A375 (cell line): Measurements from ENCODE around the genes AK2 and ZNF362.

GRCh38 chr1:33017438-33017975 is 19.2 kb downstream of the AK2 start:
- RAMPAGE, long total RNA = no peak

DNA sequence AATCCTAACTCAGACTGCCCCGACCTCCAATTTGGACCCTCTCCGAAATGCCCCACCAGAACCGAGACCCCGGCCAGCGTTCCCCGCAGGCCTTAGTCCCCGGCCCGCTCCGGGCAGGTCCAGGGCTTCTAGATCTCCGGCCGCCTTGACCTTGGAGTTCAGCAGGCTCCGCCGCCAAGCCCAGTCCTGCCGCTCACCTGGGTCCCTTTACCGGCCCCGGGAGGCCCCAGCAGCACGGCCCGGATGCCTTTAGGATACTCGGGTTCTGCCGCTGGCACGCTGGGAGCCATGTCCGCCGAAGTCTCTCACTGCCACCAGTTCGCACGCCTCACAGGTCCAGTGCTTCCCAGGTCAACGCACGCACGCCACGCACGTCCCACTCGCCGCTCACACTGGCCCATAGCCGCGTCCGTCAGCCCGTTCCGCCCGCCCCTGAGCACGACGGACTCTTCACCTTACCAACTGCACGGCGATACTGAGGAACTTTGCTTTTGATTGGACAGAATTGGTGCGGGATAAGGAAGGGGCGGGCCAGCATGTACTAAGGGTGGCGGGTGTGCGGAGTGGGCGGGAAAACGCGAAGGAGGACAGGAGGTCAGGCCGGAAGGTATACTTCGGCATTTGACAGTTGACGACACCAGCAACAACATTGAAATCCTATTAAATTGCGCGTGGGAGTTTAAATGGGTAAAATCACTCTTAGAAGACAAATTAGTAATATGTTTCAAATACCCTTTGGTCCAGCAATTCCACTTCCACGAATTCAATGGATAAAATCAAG is at the start of gene AK2:
AK2 (minus strand) TSS at position 345 of the 781 bp plus-strand sequence.
- RAMPAGE, long total RNA = start-site peak on the minus strand centred at position 311 of the sequence, 17 bp wide, 578 and 215 reads in 2 replicates

- RAMPAGE, long total RNA = no peak
These were observed 8.6 kb upstream of the AK2 start for GRCh38 chr1:33045273-33045703.

DNA sequence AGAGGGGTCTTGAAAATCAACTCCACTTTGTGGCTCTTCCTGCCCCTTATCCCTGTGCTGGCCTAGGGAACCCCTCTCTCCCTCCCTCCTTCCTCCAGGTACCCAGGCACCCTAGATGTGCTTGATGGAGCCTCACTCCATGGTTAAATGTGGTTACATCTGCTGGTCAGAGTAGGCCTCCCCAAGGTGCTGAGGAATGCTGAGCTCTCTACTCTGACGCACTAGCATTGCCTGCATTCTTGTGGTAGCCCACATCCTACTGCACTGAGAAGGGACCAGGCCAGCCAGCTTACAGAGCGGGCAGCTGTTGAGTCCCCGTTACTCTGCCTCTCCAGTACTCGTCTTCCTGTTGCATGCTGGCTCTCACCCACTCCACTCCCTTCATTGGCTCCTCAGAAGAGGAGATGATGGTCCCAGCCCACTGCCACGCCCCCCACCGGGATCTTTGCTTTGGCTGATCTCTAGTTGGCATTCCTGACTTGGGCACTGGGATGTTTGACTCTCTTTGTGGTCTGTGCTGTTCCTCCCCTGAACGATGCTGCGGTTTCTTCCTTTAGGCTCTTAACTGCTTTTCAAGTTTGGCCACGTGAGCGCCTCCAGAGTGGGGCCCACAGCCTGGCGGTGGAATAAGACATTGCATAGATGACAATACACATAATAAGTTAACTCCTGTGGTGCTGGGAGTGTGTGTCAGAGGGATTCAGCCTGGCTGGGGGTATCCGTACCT is 18.4 kb downstream of the AZIN2 start:
- RAMPAGE, long total RNA = no peak

GRCh38 chr1:33175743-33177187 is 5.6 kb downstream of the TRIM62 start:
- RAMPAGE, long total RNA = no peak

DNA sequence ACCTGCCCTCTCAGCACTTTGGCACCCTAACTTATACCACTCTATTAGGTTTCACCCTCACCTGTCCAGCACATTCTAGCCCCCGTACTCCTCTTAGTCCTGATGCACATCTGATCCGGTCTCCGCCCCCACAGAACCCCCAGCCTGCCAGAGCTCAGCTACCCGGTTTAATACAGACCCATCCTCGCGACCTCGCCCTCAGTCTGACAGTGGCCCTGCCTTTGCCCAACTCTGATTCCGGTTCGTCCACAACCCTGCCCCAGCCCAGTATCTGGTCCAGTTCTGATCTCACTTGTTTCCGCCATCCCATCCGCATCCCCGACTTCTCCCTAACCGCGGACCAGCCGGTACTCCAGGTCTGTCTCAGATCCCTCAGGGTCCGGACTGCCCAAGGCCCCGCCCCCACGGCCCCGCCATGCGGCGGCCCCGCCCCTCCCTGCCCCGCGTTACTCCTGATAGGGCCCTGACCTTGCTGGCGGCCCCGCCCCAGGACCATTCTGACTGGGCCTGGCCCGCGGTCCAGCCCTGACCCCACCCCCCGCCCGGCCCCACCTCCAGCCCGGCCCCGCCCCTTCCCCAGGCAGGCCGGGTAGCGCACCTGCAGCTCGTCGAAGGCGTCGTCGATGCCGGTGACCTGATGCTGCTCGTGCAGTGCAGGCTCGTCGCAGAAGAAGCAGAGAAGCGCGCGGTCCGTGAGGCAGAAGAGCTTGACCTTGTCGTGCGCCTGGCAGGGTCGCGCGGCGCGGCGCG is 1.2 kb downstream of the TRIM62 start:
- RAMPAGE, long total RNA = no peak

DNA sequence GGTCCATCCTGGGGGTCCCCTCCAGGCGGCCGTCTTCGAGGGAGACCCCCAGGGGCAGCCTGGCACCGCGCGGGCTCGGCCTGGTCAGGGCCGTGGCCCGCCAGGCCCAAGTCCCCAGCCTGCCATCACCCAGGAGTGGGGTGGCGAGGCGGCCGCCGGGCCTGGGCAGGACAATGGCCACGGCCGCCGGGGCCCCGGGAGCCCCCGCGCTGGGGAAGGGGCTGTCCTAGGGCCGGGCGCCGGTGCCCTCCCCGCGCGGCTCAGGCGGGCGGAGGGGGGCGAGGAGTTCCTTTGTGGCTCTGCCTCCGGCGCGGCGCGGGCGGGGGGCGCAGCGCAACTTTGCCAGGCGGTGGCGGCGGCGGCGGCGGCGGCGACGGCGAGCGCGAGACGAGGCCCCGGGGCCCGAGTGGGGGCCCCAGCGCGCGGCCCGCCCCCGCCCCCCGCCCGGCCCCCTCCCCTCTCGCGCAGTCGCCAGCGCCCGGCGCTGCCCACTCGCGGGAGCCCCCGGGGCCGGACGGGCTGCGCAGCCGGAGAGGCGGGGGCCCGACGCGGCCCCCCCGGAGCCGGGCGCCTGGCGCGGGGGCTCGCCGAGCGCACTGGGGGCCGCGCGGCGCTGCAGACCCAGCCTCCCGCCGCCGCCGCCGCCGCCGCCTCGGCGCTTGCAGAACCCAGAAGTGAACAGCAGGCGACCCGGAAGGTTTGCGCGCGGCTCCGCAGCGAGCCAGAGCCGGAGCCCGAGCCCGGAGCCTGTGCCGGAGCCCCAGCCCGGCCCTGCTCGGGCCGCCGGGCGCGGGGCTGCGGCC is at the start of gene ZNF362:
ZNF362 (plus strand) TSS at position 671 of the 803 bp plus-strand sequence.
- RAMPAGE, long total RNA = no peak

DNA sequence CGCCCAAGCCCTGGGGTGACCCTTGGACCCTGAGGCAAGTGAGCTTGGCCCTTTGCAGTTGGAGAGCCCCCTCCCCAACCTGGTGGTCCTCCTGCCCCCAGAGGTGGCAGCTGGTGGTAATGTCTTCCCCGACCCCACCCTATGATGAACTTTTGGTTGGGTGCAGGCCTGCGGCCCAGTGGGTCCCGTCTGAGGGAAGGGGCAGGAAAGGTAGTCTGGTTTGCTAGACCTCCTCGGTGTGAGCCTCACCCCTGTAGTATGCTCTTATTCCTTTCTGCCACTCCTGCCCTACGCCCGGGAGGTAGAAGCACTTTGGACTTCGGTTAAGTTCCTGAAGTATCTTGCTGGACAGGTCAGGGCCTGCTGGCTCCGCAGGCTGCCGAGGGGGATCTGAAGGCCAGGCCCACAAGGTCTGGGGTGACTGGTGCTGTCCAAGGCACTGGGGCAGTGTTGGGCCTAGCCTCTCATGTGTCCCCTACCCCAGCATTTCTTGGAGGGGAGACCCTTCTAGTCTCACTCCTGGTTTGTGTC is 1.6 kb downstream of the ZNF362 start:
- RAMPAGE, long total RNA = no peak

DNA sequence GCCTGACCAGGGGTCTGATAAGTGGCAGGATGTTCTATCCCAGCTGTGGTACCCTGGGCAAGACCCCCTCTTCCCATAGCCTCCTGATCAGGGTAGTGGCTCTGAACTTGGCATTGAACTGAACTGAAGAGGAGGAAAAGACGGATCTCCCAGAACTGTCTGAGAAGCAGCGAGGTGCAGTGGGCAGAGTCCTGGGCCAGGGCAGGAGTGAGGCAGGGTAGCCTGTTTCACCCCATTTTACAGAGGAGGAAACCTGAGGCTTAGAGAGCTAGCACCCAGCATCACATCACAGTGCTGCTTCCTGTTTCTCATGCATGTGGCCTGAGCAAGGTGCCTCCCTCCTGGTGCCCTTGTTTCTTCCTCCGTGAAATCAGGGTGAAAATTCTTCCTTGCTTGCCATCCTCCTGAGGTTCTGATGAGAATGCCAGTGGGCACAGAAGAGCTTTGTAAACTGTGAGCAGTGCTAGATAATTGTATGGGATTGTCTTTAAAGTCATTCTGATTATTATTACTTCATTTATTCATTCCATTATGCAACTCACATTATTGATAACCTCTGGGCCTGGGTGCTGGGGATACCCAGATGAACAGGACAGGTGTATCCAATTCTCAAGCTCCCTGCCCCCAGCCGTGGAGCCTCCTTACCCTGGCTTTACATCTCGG is 17.2 kb downstream of the ZNF362 start:
- RAMPAGE, long total RNA = no peak

- RAMPAGE, long total RNA = no peak
These were observed 20.2 kb upstream of the A3GALT2 start for GRCh38 chr1:33340922-33341664.

- RAMPAGE, long total RNA = no peak
These were observed 29.2 kb upstream of the A3GALT2 start for GRCh38 chr1:33349960-33350644.

DNA sequence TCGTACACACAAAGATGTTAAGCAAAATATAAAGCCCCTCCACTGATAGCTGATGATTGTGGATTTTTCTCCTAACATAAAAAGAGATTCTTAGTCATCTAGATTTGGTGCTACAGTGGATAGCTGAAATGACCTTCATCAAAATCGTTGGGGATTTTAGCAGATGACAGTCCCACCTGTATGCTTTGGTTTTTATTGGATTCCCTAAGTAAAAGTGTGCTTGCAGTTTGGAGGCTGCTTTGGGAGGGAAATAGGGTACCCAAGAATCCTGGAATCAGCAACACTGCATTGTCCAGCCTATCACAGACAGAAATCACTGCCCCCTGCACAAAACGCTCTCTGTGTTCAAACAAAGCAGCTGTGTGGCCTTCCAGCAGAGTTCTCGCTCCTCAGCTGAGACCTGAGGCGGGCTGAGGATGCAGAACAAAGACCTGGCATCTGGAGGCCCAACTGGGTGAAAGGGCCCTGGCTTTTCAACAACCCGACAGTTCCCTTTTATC is 42.4 kb upstream of the A3GALT2 start:
- RAMPAGE, long total RNA = no peak

GRCh38 chr1:33379661-33380439 is 51.0 kb downstream of the PHC2 start:
- RAMPAGE, long total RNA = no peak

- RAMPAGE, long total RNA = no peak
These were observed 48.3 kb downstream of the PHC2 start for GRCh38 chr1:33382406-33383152.

GRCh38 chr1:33461473-33461775 is 11.0 kb upstream of the ZSCAN20 start:
- RAMPAGE, long total RNA = no peak

DNA sequence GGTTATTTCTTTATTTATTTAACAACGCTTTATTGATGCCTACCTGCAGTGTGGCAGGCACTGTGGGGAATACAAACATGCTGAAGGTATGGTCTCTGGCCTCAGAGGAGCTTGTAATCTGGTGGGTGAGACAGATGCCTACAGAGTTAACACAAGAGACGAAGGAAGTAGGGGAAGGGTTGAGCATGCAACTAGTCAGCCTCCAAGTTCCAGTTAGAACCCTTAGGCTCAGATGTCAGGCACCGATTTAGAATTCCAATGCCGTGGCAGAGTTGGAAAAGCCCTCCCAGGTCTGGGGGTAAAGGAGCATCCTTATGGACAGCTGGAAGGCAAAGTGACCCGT is 133.0 kb upstream of the GJB5 start:
- RAMPAGE, long total RNA = no peak

GRCh38 chr1:34781995-34782487 is 1.0 kb downstream of the GJB3 start:
- RAMPAGE, long total RNA = no peak

DNA sequence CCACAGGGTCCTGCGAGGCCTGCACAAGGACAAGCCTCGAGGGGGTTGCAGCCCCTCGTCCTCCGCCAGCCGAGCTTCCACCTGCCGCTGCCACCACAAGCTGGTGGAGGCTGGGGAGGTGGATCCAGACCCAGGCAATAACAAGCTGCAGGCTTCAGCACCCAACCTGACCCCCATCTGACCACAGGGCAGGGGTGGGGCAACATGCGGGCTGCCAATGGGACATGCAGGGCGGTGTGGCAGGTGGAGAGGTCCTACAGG is 4.3 kb downstream of the GJB3 start:
- RAMPAGE, long total RNA = no peak

- RAMPAGE, long total RNA = no peak
These were observed 8.1 kb downstream of the SMIM12 start for GRCh38 chr1:34851445-34851809.

- RAMPAGE, long total RNA = no peak
These were observed 870 bp upstream of the DLGAP3 start for GRCh38 chr1:34930164-34930876.